Vermiform appendix (tissue), 1 donor: ENCODE measurements around a stretch of chr18.

- PRO-cap: no peak
These were observed 232.7 kb downstream of the ALPK2 start for GRCh38 chr18:58396181-58396648.

DNA sequence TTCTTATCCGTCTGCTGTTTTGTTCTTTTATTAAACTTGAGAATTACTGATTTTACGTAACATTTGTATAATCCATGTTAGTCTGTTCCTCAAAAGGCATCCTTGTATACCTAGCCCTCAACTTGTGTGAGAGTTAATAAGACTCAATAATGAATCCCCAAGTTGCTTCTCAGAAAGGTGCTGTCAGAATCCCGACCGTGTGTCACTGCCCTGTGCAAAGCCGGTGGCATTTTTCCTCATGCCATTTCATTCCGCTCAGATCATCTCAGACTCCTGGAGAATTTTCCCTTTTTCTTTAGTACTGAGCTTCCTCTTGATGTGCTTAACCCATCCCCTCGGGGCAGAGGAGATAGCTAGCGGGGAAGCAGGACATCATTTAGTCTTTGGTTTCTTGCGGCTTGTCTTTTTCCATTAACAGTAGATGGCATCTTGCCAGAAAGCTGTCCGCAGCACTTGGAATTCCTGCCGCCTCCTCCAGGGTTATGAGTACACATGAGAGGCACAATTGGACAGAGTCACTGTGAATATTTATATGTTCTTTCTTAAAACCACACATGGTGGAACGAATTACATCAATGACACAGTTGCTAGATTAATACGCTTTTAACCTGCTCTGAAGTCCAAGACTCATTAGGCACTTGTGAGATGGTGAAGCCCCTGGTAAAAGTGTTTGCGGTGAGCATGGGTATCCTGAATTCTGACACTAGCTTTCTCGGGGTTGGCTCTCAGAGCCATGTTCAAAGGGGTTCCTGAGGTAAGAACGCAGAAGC, 226.7 kb downstream of the ALPK2 start:
- PRO-cap: no peak

GRCh38 chr18:58407689-58408008, 221.2 kb downstream of the ALPK2 start:
- PRO-cap: no peak

GRCh38 chr18:58431102-58431626, 197.7 kb downstream of the ALPK2 start:
- PRO-cap: no peak

GRCh38 chr18:58451584-58451937, 177.3 kb downstream of the ALPK2 start:
- PRO-cap: no peak

- PRO-cap: no peak
These were observed 87.3 kb downstream of the ALPK2 start for GRCh38 chr18:58541459-58542206.

GRCh38 chr18:58623954-58624640, 4.8 kb downstream of the ALPK2 start:
- PRO-cap: no peak

DNA sequence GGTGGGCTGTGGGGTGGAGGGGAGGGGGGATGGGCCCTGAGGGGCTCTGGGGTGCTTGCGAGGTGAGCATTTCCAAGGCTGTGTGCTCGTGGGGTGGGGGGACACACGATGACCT, 250 bp upstream of the ZNF532 start:
- PRO-cap: no peak

DNA sequence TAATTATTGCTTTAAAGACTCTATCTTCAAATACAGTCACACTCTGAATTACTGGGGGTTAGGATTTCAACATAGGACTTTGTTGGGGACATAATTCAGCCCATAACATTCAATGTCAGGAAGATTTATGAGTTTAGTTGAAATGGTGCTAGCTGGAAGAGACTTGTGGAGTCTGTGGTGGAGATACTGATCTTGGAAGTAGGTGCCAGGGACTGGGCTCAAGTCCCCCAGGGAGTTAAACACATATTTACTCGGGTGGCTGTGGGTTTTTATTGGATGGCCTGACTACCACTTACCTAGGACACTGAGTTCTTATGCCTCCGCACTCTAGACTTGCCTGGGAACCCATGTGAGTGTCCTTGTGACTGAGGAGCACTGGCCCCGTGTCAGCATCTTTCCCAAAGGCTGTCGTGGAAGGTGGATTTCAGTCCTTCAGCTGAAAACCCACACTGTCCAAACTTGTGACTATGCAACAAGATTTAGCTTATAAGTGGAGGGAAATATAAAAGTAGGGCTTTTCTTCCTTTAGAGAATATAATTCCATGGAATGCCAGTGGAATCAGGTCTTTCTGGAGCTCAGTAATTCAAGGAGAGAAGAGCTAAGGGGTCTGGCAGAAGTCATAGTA, 84.7 kb upstream of the SEC11C start:
- PRO-cap: no peak

DNA sequence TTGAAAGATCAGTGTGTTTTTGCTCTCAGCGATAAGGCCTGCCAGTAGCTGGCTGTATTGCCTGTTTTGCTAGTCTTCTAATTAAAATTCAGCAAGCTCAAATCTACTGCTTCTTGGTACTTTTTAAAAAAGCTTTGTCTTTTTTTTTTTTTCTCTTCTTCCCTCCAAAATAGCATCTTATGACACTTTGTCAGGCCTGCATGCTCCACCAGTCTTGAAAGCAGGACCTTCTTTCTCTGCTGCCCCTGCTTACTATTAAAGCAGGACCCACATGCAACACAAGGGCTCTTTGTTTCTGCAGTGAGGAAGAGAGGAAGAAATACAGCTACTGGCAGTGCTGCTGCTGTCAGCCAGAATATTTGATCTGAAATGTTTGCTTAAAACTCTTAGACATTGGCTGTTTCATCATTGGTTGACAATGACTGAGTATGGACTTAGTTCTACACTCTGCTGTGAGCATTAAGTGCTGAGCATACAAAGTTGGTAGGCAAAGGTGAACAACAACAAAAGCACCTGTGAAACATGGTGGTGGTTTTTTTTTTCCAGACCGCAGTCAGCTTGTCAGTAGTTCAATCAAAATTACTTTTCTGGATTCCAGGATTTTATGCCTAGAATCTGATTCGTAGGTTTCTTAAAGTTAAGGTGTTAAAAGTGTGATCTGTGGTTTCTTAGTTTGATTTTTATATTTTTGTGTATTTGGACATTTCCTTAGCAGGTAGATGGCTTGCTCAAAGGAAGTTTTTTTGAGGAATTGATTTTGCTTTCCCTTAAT, 2.0 kb downstream of the SEC11C start:
- PRO-cap: no peak

DNA sequence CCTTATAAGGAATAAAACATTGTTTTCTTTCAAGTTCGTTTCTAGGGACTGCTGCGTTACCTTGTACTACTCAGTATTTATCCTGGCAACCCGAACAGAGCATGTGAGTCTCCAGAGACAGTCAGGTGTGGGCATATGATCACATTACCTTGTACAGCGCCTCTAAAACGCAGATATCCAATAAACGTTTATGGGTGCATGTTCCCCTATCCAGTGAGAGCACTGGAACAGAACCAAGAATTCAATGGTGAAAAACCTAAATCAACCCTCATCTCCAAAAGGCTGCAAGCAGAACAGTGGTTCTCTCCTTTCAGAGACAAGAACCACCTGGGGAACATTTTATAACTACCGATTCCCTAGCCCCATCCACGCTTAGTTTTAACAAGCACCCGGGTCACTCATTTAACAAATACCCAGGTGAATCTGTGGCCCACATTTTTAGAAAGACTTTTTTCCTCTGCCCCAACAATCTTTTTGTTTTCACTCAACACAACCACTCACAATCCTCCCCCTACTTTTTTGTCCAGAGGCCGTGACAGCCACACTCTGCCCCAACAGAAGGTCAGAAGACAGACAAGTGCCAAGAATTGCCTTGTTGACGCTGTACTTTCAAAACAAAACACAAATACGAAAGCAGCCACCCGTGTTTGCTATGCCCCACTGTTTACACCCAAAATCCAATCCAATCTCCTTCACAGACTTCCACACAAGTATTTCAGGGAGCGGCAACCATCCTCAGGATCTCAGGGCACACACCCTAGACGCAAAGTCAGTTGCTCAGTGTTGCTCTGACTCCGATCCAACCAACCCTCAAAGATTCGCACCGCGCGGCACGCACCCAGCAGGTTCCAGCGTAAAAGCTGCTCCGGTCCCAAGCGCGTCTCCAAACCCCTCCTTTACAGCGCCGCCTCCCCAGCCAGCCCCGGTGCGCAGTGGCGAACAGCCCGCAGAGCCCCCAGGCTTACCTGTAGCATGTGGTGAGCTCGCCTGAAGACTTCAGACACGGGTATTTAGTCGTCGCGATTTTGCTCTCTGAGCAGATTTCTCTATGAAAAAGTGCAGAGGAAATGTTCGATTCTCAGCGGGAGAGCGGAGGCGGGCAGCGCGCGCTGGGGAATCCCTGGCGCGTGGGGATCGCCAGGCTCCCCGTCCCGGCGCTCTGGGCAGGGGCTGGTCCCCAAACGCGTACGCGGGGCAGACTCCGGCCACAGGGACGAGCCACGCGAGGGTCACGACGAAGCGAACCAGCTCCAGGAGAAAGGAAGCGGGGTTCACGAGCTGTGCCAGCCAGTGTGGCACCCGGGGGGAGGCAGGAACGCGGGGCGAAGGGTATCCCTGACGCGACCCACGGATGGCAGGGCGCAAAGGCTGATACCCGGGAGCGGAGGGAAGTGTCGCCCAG, 1.1 kb downstream of the CCBE1 start:
- PRO-cap: no peak

DNA sequence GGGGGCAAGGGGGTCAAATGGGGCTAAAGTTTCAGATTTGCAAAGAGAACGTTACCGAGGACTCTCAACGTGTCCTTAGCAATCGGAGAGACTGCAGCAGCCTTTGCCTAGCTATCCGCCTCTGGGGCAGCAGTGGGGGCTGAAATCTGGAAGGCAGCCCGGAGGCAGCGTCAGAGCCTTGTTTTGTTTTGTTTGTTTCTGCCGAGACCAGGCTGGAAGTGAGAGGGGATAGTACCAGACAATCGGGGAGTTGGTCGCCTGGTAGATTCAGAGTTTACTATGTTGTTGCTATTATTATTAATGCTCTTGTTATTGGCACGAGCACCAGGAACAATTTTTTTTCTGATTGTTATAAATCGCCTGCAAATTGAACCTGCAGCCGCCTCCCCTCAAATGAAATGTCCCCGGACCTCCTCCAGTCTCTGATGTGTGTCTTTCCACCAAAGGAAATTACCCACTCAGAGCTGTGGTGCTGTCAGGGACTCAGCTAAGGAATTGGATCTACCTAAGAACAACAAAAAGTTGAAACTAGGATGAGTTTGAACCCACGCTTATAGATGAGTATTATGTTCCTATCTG, 1.4 kb downstream of the CDH20 start:
- PRO-cap: no peak

- PRO-cap: no peak
These were observed 272.9 kb downstream of the CDH20 start for GRCh38 chr18:61605908-61606665.

- PRO-cap: no peak
These were observed 157.0 kb downstream of the RNF152 start for GRCh38 chr18:61735780-61736140.

DNA sequence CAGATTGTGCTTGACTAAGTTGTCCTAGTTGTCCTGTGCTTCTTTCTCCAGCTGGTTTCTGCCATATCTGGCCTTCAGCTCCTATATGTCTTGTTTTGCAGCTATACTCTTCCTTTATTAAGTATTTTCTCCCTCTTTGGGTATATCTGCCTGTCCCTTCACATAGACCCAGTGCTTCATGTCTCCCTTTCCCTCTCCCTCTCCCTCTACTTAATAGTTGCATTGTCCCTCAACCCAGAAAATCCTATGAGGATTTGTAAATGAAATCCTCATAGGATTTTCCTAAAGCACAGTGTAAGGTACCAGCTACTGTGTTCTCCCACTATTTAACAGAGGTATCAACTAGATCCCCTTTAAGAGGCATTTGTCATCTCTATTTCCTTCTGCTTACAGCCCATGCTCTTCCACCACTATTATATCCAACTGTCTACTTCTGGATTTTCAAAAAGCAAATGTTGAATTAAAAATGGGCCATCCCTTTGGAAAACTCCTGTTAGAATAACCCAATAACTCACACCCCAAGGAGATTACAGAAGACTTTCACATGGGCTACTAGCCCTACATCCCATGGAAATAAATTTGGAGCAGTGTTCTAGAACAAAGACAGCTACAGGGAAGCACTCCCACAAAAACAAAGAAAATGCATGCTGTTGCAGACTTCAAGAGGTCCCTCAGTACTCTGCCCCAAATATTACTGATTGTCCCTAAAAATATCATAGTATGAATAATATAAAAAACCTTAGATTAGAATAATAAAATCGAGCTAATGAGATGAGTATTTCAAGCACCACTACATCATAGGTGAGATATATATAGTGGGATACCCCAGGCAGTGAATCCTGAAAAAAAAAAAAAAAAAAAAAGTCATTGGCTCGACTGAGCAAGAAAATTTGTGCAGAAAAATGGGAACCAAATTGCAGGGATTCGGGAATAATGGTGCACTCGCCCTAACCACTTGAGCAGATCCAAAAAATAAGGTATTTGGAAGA, 83.5 kb downstream of the RNF152 start:
- PRO-cap: no peak

- PRO-cap: no peak
These were observed 54.1 kb downstream of the RNF152 start for GRCh38 chr18:61838486-61839348.

GRCh38 chr18:61893948-61895015, 1.5 kb upstream of the RNF152 start:
- PRO-cap: bidirectional peak, plus-strand start at chr18:61894561, minus-strand start at chr18:61894410

GRCh38 chr18:61896557-61897225, 3.9 kb upstream of the RNF152 start:
- PRO-cap: no peak

DNA sequence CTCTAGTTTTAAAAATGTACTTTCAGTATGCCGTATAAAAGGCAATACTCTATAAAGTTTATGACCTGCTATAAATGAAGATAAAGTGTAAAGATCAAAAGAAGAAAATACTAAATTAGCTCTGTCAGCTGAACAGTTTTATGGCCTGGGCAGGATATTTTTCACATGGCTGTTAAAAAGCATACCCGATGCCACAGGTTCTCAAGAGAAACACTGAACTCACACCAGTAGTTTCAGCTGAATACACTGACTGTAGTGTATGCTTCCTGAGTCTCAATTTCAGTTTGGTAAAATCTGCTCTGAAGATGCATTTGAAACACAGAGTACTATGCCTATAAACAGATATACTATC, 126.0 kb downstream of the PIGN start:
- PRO-cap: no peak

DNA sequence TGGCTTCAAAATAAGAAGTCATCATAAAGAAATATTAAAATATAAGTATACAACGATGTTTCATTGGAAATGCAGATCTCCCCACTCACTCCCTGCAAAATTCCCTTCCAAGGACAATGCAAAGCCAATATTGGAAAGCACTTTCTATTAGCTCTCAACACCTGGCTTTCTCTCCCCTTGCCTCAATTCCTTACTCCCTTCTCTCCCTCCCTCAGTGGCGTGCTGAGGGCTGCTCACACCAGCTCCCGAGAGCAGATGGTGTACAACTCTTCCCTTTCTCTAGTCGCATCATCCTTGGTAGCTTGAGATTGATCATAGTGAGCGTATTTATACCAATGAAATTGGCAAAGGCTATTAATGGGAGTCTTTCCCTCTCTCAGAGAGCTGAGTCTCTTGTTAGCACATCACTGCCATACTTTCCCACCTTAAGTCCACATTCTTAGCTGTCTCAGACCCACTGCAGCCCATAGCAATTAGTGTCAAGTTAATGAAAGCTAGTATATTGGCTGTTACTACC, 57.9 kb downstream of the PIGN start:
- PRO-cap: no peak